Measurements from ENCODE around the gene SCN1A.

GRCh38 chr2:164692113-164692603 lies 70.9 kb upstream of the GRB14 start:
- RRBS: no CpG with 5 or more reads among the region's 3 CpGs

DNA sequence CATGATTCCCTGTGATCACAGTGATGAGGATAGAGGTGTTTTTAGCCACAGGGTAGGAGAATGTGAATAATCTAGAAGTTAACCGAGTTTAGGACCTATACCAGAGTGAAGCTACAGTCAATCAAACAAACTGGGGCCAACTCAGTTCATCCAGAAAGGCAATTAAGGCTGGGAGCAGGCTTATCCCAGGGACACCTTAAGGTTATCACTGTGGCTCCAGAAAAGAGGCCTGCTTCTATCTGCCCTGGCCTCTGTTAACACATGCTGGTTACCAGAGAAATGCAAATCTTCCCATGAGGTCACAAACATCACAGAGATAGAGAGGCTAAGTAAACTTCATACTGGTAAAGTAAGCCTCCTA lies 93.2 kb upstream of the GRB14 start:
- RRBS: no CpG with 5 or more reads among the region's 1 CpG

DNA sequence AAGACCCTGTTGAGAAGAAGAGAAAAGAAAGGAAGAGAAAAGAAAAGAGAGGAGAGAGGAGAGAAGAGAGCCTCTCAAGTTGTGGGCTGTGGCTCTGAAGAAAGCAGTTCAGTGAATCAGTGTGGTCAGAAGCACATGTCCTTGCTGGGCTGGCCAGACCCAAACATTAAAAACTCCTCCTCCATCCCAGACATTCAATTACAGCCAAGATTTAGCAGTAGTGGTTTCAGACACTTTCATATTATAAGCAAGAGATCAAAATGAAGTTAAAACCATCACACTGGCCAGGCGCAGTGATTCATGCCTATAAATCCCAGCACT lies 58.3 kb downstream of the COBLL1 start:
- RRBS: no CpG with 5 or more reads among the region's 1 CpG

DNA sequence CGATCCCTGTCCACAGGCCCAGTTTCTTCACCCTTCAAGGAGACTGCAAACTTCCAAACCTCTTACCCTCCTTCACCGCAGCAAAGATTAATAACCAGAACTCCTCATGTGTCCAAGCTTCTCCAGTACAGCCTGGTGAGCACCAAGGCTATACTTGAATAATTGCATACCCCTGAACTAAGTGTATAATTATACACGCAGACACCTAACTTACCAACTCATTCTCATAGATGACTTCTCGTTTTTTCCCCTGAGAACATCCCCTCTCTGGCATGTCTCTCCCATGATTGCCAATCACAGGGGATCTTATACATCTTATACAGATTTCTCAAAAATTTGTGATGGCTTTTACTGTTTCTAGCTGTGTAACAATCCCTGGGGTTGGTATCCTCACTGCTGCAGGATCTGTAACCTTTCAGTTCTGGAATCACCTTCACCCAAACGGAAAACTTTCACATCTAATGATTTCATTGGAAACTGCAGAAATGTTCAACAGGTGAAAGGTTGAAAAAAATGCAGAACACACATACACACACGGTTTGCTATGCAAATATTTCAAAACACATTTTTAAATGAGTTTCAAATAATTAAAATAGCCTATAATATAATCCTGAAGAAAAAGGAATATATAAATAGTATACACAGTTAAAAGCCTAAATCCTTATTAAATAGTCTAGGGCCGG lies 18.1 kb downstream of the COBLL1 start:
- RRBS: no CpG with 5 or more reads among the region's 7 CpGs

GRCh38 chr2:164913725-164914591 lies 41.4 kb downstream of the SLC38A11 start:
- RRBS: no CpG with 5 or more reads among the region's 2 CpGs

DNA sequence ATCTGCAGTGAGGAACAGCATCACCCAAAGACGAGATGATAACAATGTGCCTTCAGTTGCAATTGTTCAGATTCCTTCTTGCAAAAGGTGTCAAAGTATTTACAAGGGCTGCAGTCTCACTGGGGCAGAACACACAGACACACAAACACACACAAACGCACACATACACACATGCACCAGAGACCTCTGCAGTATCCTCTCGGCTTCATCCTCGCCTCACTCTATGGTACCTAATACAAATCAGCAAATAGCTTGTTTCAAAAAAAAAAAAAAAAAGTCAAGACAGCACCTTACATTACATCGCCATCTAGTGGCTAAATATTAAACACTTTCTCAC lies at the start of gene SCN1A:
SCN1A (minus strand) TSS at position 228 of the 337 bp plus-strand sequence.
- RRBS: no CpG with 5 or more reads among the region's 5 CpGs

DNA sequence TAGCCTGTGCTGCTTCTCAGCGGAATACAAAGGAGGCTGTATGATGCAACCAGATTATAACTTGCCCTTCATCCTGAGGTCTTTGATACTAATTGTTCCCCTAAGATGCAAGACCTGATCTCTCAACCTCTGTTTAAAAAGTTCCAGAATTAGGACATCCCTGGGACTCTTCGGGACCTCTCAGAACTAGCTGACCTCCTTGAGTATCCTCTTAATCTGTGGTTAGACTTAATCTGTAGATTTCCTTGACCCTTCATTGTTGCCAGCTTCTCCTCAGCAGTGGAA lies 8.1 kb downstream of the SCN7A start:
- RRBS: no CpG with 5 or more reads among the region's 2 CpGs

GRCh38 chr2:168074990-168075722 lies 172.2 kb downstream of the STK39 start:
- RRBS: no CpG with 5 or more reads among the region's 12 CpGs

DNA sequence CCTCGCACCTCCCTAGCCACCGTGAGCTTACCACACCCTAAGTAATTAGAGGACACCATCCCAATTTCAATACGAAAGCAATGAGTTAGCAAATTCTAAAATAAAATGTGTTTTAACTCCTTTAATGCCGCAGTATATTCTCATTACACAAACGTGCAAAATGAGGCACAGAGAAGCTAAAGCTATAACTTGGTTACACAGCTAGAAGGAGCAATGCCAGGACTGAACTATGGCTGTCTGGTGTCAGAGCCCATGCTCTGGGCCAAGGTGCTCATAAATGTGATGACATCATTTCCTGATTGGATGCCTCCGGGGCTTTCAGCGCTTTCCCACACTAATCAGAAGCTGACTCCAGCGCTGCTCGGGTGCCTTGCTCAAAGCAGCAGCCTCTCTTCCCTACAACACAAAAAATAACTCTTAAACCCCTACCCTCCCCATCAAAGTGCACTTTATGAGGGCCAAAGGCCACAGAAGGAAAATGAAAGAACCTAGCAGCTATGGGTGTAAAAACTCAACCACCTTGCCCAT lies 90.8 kb downstream of the STK39 start:
- RRBS: no CpG with 5 or more reads among the region's 9 CpGs

DNA sequence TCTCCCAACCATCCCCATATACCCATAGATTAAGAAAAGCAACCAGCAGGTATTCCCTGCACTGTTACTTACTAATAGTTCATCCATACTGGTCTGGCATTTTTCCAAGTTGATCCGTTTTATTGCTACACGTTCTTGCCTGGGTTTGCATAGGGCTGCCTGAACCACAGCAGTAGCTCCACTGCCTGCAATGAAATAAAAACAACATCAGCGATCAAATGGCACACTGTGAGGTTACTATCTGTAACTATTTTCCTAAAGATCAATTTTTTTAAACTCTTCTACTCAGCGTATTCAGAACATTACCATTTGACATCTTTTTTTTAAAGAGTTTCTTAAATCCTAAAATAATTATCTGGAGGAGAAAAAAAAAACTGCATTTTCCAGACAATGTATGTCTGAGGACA lies 65.5 kb downstream of the STK39 start:
- RRBS: no CpG with 5 or more reads among the region's 4 CpGs

DNA sequence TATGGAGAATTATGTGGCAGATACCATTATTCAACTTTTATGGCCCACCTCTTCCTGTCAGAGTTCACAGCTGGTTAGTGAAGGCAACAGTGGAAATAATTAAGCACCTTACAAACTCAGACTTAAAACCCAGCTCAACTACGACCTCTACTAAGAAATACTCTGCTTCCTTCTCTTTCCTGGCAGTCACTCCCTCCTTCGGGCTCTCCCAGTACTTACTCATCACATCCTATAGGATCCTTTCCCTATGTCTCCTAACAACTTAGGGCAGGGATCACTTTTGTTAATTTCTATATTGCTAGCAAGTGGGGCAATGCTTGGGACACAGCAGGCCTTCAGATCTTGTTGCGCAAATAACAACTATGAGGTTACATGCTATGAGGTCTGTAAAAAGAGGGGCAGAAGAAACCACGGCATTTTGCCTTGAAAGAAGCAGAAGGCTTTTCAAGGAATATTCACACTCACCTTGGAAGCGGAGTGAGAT lies 2.3 kb downstream of the STK39 start:
- RRBS: no CpG with 5 or more reads among the region's 5 CpGs

- RRBS: no CpG with 5 or more reads among the region's 6 CpGs
Measured at GRCh38 chr2:169081359-169081998, 12.1 kb downstream of the DHRS9 start.

DNA sequence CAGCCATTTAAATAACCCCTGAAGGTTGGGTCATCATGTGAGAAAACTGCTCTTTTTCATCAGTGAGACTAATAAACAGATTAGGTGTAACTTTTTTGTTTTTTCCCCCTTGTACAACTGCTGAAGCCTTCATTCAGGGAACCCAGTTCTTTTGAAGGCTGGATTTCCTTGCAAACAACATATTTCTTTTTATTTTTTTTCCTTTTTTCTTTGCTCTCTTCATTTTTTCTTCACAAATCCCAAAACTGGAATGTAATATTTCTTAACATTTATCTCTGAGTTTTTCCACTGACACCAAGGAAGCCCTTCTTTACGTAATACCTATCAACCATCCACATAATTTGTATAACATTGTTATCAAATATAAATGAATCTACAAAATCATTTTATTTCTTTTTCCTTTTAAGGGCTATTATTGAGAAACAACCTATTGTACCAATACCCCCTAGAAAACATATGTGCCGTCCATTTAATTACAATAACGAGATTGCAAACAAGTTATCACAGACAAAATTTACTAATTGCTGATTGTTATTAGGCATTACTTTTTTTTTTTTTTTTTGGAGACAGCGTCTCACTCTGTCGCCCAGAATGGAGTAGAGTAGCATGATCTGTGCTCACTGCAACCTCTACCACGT lies 3.4 kb downstream of the FASTKD1 start:
- RRBS: no CpG with 5 or more reads among the region's 6 CpGs

GRCh38 chr2:169636065-169636374 lies 51.9 kb downstream of the PPIG start:
- RRBS: no CpG with 5 or more reads among the region's 4 CpGs

GRCh38 chr2:169695738-169696108 lies 1.5 kb downstream of the PHOSPHO2 start:
- RRBS: no CpG with 5 or more reads among the region's 3 CpGs

- RRBS: 23% methylated on average over 1 of the region's 10 CpGs
Measured at GRCh38 chr2:169715224-169715843, 18.3 kb upstream of the KLHL23 start.

DNA sequence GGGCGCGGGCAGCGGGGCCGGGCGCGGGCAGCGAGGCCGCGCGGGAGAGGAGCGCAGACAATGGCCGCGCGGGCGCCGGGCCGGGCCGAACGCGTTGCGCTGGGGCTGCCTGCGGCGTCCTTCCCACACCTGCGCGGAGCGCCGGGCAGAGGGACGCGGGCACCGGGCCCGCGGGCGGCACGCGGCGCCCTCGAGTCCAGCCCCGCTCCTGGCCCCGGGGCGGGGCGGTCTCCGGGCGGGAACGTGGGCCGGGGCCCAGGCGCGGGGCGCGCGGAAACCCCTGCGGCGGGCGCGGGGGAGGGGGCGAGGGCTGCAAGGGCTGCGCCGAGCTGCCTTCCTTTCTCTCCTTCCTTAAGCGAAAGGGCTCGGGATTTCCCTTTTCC lies 522 bp downstream of the KLHL23 start:
- RRBS: 1% methylated on average over 34 of the region's 59 CpGs

DNA sequence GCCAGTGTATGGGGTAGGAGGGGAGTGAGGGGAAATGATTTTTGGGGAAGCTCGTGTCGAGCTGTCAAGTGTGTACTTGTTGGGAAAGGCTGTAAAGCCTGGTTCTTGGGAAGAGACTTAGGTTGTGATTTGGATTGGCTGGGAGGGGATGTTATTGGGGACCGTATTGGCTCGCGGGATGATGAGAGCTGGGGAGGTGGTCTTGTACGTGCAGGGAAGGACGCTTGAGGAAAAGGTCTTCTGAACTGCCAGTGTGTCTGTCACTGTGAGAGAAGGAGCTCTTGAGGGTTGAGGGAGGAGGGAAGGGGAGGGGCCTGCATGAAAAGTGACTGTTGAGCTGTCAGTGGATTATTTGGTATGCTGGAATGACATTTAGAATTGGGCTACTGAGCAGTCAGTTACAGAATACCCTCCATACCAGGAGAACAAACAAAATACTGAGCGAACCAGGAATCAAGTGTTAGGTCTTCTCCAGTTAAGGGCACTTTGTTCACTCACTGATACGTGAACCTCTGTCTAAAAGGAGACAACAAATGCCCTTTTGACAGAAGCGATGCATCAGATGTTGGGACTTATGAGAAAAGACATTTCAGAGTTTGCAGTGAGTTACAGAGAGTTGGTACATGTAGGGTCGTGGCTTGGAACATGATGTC lies 1.2 kb downstream of the UBR3 start:
- RRBS: no CpG with 5 or more reads among the region's 11 CpGs